Mesenteric fat pad (tissue), 1 donor: ENCODE data around the genes TAAR2 and SGK1.

DNA sequence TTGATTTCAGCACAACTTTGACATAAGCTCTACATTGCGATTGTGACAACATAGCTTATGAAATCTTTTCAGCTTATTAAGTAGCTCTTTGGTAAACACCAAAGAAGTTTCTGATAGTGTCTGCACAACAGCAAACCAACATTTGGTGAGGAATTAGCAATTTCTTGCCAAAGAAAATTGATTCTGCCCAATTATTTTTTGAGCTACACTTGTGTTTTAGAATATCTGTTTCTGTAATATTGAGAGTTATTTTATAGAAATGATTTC, 147.2 kb downstream of the AKAP7 start:
- PRO-cap = no peak

- PRO-cap = no peak
These were observed 15.4 kb downstream of the ENPP3 start for GRCh38 chr6:131652411-131652938.

- PRO-cap = no peak
These were observed 22.6 kb upstream of the CTAGE9 start for GRCh38 chr6:131733343-131733794.

GRCh38 chr6:132084924-132085329, 133.8 kb upstream of the CCN2 start:
- PRO-cap = no peak

DNA sequence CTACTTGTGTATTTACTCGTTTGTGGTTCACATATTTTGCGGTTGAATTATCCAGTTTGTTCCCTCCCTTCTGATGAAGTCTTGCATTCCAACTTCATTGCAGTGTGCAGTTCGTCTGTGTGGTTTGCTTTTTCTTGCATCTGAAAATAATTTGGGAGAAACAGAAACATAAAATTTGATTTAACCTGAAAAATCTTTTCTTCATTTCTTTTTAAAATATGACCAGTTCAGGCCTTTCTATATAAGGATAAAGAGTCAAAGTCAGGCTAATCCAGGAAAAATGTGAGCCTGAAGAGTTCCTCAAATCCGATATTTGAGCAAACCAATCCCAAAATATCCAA, 202.2 kb upstream of the CCN2 start:
- PRO-cap = no peak

GRCh38 chr6:132400216-132400488, 1.1 kb downstream of the MOXD1 start:
- PRO-cap = no peak

DNA sequence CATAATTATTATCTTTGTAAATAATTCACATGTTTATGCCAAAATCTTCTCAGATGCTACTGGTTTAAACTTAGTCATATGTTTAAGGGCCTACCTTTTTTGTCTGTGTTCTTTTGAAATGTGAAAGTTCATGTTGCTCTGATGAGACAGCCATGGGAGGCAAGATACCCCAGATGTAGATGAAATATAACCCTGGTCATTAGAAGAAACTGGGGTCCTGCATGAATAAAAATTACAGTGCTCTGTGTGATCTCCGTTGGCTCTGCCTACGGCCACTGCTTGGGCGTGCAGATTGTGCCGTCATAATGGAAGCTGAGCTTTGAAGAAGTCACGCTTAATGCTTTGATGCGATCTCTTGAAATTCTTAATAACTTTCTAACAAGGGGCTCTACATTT, at the start of gene TAAR2:
TAAR2 (minus strand) TSS at position 154 of the 396 bp plus-strand sequence.
- PRO-cap = no peak

DNA sequence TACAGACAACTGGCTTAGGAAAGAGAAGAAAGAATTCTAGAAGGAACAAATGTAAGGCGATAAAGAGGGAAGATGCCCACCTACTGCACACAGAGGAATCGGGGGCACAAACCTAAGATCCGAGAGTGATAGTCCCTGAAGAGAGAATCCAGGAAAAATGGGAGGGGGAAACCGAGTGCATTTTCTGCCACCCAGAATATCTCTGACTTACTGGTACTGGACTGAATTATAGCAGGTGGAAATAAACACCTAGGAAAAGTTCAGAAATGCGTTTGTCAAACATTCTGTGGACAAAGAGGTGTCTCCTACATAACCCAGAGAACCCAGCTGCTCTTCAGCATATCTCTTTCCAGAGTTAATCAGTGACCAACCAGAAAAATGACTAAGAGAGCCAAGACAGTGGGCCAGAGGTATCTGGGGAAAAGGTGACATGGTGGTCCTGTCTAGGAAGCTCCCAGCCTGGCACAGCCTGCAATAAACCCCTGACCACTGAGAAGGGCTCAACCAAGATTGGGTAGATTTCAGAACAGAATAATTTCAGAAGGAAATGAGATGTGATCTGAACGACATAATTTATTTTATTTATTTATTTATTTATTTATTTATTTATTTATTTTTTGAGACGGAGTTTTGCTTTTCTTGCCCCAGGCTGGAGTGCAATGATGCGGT, 5.9 kb upstream of the VNN1 start:
- PRO-cap = no peak

GRCh38 chr6:132734279-132735265, 20.7 kb upstream of the VNN1 start:
- PRO-cap = no peak

DNA sequence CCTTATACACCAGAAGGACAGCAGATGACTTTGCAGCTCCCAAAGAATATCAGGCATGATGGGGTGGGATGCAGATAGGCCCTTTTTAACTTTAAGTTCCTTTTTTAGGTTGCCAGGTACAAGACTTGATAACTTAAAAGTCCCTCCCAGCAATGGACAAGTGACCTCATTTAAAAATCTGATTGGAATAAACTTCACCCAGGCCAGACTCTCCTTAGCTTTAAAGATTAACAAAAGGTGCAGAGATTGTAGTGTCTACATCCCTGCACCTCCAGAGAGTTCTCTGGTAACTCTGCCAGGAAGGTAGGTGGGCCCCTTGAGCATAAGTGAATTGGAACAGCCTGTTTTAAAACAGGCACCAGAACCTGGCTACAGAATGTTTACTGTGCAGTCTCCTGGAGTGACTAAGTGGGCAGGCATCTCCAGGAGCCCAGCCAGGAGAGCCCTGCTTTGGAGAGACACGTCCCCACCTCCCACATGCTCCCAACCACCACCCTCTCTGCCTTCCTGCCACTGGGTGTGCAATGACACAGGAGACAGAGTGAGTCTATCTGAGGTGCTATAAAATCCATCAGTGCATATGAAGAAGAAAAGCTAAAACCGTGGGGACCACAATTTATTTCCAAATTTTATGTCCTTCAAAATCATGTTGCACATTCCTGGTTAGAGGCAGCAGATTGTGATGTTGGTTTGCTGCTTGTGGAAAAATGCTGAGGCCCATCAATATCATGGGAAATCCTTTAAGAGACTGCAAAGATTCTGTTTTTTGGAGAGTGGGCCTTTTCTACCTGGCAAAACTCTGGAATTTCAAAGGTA, 110.3 kb upstream of the EYA4 start:
- PRO-cap = no peak

- PRO-cap = no peak
These were observed 75.7 kb upstream of the EYA4 start for GRCh38 chr6:133165502-133165734.

DNA sequence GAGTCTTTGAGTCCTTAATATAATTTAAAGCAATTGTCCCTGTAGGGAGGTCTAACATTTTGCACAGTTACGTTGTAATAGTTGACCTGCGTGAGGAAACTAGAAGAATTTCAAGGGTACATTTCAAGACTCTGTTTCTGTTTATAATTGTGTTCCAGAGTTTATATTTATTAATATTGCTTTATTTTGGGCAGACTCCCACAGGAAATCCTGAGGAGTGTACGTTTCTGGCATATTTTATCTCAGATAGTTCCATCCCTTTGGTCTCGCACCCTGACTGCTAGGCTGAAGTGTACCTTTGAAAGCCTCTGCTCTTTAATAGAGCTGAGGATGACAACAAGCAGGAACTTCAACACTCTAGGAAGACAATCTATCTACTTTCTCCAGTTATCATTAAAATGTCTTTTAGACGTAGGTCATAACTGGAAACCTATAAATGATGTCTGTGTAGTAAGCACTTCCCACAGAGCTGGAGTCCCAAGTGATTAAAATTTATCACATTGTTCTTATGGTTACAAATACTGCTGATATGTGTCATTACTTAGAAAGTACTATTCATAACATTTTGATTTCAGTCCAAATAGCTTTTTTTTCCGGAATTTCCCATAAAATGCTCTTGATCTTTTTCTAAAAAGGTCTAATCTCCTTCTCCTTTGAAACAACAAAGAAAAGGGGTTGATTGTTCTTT, 133.0 kb upstream of the TCF21 start:
- PRO-cap = no peak

DNA sequence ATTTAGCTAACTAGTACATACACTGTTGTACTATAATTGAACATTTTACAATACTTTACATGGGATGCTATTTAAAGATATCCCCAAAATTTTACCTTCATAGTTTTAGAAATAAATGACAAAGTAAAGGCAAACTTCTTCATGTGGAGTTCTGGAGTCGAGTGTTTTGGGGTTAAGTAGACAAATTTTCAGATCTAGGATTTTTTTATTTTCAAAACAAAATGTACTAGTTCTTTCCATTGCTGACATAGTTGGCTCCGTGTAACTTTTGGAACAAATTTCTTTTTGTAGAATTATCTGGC, 131.7 kb upstream of the TCF21 start:
- PRO-cap = no peak

DNA sequence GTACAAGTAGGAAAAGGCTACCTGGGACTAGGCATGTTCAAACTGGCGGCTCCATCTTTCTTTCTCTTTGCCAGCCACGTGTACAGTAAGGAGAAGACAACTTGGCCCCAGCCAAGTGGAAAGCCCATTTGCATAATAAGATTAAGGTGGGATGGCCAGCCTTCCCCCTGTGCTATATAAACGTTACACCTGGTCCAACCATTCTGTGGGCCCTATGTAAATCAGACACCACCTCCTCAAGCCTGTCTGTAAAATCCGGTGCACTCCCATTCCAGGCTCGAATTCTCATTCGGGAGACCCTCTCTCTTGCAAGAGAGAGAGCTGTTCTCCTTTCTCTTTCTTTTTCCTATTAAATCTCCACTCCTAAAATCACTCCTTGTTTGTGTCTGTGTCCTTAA, 27.2 kb upstream of the SLC2A12 start:
- PRO-cap = no peak

- PRO-cap = no peak
These were observed 21.9 kb downstream of the SGK1 start for GRCh38 chr6:134295814-134296658.

GRCh38 chr6:134317345-134318276, at the start of gene SGK1:
TSS of gene SGK1 (minus strand) at chr6:134318112.
- PRO-cap = no peak

GRCh38 chr6:134398365-134398748, 80.4 kb upstream of the SGK1 start:
- PRO-cap = no peak

DNA sequence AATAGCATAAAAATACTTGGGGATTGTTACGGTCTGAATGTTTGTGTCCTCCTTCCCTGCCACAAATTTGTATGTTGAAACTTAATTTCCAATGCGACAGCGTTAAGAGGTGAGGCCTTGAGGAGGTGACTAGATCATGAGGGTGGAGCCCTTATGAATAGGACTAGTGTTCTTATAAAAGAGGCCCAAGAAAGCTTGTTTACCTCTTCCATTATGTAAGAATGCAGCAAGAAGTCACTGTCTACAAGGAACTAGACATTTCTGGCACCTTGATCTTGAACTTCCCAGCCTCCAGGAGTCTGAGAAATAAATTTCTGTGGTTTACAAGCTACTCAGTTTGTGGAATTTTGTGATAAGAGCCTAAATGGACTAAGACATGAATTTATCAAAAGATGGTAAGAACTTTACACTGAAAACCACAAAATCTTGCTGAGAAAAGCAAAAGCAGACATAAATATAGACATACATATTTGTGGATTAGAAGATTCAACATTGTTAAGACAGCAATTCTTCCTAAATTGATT, 173.6 kb upstream of the SGK1 start:
- PRO-cap = no peak

- PRO-cap = no peak
These were observed 184.8 kb upstream of the SGK1 start for GRCh38 chr6:134502415-134503331.

- PRO-cap = no peak
These were observed 273.3 kb downstream of the ALDH8A1 start for GRCh38 chr6:134676380-134677277.